SK-MEL-5 (cell line): ENCODE measurements around the genes NOS1, WSB2 and CIT.

RAMPAGE:
- cytosol, long total RNA = no peak
- long total RNA = no peak
- nucleus, long total RNA = no peak
Observed at GRCh38 chr12:116582694-116582972, 23.5 kb downstream of the MAP1LC3B2 start.

RAMPAGE:
- cytosol, long total RNA = no peak
- long total RNA = no peak
- nucleus, long total RNA = no peak
Observed at GRCh38 chr12:116591911-116593176, 33.2 kb downstream of the MAP1LC3B2 start.

GRCh38 chr12:116860924-116861810 lies 20.1 kb downstream of the HRK start:
RAMPAGE:
- cytosol, long total RNA = no peak
- long total RNA = no peak
- nucleus, long total RNA = no peak

DNA sequence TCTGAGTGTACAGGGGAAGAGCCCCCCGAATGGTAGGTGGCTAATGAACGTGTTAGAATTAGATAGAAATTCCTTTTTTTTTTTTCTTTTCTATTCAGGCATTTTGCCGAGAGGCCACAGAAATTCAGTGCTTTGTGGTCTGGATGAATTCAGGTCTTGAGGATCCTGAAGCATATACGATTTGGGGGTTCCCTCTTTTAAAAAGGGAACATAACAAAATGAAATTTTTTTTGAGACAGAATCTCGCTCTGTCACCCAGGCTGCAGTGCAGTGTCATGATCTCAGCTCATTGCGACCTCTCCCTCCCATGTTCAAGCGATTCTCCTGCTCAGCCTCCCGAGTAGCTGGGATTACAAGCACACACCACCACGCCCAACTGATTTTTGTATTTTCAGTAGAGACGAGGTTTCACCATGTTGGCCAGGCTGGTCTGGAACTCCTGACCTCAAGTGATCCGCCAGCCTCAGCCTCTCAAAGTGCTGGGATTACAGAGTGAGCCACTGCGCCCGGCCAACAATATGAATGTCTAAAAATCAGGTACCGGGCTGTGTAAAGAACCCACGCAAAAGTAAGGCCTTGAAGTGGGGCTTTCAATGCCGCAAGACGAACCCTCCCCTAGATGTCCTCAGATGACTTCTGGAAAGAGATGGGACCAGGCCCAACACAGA lies 30.1 kb downstream of the TESC start:
RAMPAGE:
- cytosol, long total RNA = no peak
- long total RNA = no peak
- nucleus, long total RNA = no peak

GRCh38 chr12:117155244-117155995 lies 34.9 kb downstream of the FBXO21 start:
RAMPAGE:
- cytosol, long total RNA = no peak
- long total RNA = no peak
- nucleus, long total RNA = no peak

DNA sequence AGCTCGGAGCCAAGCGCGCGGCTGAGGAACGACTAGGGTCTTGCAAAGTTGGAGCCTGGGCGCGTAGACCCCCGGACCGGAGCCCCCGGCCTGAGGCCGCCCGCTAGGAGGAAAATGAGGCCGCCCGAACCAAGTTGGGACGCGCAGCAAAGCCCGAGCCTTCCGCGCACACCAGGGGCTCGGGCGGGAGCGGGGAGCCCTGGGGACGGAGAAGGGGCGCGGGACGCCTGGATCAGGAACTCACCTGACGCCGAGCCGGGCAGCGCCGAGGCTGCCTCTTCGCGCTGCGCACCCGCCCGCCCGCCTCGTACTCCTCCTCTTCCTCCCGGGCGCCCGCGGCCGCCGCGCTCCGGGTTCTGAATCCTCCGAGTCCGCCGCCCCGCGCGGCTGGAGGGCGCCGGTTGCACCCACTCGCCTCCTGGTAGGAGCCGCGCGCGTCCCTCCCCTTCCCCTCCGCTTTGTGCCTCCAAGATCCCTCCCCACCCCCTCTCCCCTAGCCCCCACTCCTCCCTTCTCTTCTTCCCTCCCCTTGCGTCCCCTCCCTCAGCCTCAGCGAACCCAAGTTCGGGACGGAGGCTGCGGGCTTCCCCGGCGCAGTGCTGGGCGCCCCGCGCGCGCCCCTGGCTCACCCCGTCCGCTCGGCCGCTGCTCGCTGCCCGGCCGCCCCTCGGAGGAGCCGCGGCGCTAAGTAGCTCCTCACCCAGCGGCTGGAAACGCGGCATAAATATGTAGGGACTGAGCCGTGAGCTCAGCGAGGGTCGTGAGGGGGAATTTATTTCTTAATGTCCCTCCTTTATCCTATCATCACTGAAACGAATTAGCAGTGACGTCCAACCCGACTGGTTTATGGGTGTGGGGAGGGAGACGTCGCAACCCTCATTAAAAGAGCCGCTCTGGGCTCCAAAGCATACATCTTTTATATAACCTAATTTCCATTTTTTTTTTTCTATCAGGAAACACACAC lies at the start of gene NOS1:
Gene NOS1 (minus strand): TSS at position 744 of the 964 bp plus-strand sequence.
RAMPAGE:
- cytosol, long total RNA = no peak
- long total RNA = no peak
- nucleus, long total RNA = no peak

GRCh38 chr12:118060194-118060680 lies 742 bp downstream of the WSB2 start:
RAMPAGE:
- cytosol, long total RNA = no peak
- long total RNA = no peak
- nucleus, long total RNA = no peak

GRCh38 chr12:118060681-118061734 lies at the start of gene WSB2:
TSS of gene WSB2 (minus strand) at chr12:118061179.
RAMPAGE:
- cytosol, long total RNA = no peak
- long total RNA = no peak
- nucleus, long total RNA = no peak

DNA sequence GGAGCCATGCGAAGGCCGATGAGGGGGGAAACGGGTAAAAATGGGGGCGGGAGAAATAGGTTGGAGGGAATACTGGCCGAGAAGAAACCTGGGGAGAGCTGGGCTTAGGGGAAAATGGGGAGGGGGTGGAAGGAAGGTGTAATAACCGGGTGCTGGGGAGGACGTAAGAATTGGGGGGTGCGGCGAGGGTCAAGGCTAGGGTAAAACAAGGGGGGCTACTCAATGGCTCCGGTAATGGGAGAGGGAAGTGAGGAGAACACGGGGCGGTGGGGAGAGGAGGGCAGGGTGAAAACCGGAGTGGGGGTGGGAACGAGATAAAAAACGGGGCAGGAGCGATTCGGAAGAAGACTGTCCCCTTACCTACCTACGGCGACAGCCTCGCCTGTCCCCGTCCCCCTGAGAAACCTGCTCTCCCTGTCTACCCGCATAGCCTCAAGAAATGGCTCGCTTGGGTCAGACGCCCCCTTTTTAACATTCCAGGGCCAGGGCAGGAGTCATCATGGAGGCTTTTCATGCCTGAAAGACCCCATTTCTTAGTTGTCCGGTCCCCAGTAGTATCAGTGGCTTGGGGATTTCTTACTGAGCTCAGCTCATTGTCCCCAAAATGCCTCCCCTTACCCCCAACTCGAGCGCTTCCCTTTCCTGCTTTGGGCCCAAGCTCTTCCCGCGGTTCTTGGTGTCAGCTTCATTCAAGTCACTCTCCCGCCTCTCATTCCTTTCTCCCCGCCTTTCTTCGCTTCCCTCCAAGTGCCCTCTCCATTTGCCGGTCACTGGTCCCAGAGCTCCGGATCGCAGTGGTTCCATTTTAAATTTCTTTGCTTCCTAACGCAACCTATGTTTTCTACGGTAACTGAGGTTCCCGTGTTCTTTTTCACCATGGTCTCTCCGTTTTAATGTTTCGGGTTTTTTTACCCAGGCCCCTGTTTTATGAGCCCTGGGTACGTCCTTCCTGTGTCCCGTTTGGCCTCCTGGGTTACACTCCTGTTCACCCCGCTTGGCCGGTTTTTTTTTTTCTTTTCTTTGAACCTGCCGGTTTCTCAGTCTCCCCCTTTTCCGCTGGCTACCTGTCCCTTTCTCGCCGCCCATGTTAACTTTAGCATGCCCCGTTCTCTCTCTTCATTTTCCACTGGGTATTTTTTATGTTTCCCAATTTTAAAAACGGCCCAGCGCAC lies 1.1 kb upstream of the WSB2 start:
RAMPAGE:
- cytosol, long total RNA = no peak
- long total RNA = no peak
- nucleus, long total RNA = no peak

DNA sequence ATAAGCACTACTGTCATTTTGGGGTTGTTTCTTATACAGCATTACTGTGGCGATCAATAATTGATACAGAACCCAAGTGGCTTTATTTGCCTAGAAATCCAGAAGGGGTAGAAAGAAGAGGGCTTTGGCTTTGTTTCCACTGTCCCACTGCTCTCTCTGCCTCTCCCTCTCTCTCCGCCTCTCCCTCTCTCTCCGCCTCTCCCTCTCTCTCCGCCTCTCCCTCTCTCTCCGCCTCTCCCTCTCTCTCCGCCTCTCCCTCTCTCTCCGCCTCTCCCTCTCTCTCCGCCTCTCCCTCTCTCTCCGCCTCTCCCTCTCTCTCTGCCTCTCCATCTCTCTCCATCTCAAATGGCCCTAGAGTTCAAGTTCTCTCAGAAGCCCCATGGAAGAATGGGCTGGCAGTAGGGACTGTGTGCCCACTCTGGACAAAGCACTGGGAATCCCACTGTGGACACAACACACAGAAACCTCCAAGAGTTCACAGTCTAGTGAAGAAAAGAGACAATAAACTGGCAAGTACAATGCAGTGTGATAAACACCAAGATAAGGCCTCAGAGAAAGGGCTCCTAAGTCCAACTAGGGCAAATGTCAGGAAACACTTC lies 5.6 kb downstream of the VSIG10 start:
RAMPAGE:
- cytosol, long total RNA = no peak
- long total RNA = no peak
- nucleus, long total RNA = no peak

DNA sequence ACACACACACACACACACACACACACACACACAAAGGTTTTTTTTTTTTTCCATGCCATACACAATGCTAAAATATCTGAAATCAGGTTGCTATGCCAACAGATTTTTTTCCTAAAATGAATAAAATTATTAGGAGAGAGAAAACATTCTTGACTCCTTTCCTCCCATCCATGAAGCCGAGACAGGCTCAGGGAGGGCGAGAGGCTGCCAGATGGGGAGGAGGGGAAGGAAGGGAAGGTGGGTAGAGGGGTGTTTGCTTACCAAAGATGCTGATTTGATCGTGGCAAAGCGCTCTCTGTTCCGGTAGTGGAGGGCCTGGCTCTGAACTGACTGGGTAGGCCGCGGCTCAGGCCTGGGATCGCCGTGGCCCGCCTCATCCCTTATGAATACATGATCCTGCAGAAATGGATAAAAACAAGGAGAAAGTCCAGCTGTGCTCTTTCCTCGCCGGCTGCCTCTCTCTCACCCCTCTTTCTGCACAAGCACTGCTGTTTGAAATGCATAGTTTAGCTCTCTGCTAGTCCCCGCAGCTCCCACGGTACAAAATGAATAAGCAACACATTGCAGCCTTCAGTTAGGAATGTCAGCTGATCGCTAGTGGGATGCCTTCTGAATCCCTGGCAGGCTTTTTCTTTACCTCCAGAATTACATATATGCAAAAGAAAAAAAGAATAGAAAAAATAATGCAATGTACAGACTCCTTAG lies 53.8 kb downstream of the PEBP1 start:
RAMPAGE:
- cytosol, long total RNA = start-site peak on the minus strand centred at position 532 of the sequence, 130 bp wide, 105 and 209 reads in 2 replicates
- long total RNA = no peak
- nucleus, long total RNA = no peak

GRCh38 chr12:118346904-118348056 lies 25.4 kb downstream of the TAOK3 start:
RAMPAGE:
- cytosol, long total RNA = no peak
- long total RNA = no peak
- nucleus, long total RNA = no peak

DNA sequence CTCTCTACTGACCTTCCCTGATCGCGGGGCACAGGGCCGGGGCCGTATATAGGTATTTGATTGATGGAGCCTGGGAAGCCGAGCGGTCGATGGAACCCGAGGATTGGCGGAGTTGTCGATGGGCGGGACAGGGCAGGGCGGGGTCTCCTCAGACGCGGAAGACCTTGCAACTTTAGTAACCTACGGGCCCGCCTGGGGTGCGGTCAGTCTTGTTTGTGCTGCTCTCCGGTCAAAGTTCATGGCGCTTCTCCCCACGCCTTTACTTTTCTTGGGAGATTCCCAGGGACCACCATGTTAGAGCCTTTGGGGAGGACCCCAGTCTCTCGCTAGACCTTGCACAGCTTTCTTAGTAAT lies 285 bp upstream of the TAOK3 start:
RAMPAGE:
- cytosol, long total RNA = no peak
- long total RNA = no peak
- nucleus, long total RNA = no peak

RAMPAGE:
- cytosol, long total RNA = no peak
- long total RNA = no peak
- nucleus, long total RNA = no peak
Observed at GRCh38 chr12:119683230-119684139, 15.6 kb downstream of the PRKAB1 start.

RAMPAGE:
- cytosol, long total RNA = no peak
- long total RNA = no peak
- nucleus, long total RNA = no peak
Observed at GRCh38 chr12:119730283-119730892, 62.5 kb downstream of the PRKAB1 start.

DNA sequence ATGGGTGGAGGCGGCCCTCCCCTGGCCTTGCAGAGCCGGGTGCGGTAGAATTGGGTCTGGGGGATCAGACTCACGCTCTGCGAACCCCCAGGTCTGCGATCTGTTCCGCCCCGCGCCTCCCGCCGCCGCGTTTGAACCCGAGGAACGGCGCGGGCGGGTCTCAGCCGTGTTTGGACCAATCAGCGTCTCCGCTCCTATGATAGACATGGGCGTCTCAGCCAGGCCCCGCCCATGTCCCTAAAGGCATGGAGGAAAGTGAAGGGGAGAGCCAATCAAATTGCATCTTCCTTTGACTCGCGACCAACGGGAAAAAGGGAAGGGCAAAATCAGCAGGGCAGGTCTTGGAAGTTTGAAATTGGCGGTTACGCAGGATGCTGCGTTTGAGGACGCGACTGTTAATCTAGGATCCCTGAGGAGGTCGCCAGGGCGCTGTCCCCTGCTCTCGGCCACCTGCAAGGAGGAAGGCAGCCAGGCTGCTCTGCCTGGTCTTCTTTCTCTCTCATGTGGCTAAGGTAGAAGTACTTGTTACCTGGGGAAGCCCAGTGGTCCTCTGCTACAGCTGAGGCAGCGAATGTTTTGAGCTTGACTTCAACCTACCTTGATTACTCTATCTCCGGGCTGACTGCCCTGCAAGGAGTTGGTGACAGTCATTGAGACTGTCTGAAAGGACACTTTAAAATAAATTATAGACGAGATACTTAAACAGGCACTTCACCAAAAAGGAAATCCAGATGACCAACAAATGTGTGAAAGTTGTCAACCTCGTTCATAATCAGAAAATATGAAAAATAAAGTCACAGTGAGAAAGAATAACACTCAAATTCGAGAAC lies at the start of gene CIT:
Gene CIT (minus strand): TSS at position 146 of the 830 bp plus-strand sequence.
RAMPAGE:
- cytosol, long total RNA = no peak
- long total RNA = no peak
- nucleus, long total RNA = start-site peak on the minus strand centred at position 103 of the sequence, 19 bp wide, 613 and 185 reads in 2 replicates

DNA sequence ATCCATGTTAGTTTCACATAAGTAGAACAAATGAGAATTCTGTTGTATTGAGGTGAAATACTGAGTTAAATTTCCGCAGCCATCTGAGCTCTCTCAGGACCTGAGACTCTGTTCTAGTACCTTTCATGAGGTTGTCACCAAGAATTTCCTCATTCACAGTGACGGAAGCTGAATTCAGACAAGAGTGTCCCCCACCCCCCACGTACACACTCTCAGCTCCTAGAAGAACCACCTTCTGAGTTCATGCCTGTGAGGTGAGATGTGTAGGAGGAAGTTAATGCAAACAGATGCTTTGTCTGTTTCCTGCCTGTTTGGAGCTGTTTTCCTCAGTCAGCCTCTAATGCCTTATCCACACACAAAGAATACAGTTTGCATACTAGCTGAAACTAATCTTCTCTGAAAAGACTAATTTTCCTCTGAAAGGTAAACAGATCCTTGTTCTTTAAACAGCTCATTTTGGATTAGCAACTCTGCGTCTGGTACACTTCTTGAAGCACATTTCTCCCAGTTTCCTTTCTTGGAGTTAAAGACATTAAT lies 18.3 kb downstream of the BICDL1 start:
RAMPAGE:
- cytosol, long total RNA = no peak
- long total RNA = no peak
- nucleus, long total RNA = no peak

GRCh38 chr12:120108234-120108802 lies 8.2 kb downstream of the RAB35 start:
RAMPAGE:
- cytosol, long total RNA = no peak
- long total RNA = no peak
- nucleus, long total RNA = no peak

DNA sequence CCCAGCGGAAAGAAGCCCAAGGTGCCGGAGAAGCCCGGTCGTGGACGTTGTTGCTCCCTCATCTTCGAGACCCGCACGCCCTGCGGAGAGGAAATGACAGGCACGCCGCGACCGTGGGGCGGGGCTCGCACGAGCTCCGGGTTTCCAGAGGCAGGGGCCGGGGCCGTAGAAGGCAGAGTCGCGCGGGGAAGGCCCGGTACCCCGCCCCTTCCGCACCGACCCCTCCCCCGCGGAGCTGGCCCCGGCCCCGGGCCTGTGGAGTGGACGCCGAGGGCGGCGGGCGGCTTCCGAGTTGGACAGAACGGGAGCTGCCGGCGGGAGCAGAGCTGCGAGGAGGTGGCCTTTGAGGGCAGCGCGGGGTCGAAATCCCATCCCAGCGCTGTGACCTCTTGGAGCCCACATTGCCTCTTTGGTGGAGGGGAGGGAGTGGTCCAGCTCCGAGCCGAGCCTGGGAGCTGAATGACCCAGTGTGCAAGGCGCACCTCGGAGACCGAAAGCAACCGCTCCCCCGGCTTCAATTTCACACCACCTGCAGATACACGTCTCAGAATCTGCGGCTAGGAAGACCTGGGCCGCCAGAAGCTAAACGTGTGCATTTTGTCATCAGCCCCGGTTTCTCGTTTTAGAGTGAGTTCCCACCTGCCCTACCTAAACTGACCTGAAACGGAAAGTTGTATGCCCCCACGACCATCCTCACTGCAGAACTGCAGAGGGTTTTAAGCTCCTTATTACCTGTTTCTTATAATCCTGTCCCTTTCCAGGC lies 670 bp upstream of the RAB35 start:
RAMPAGE:
- cytosol, long total RNA = no peak
- long total RNA = no peak
- nucleus, long total RNA = no peak

GRCh38 chr12:120225685-120226818 lies 25.1 kb upstream of the RPLP0 start:
RAMPAGE:
- cytosol, long total RNA = no peak
- long total RNA = no peak
- nucleus, long total RNA = no peak